HepG2 (cell line): ENCODE data around the genes TEX47 and STEAP2.

DNA sequence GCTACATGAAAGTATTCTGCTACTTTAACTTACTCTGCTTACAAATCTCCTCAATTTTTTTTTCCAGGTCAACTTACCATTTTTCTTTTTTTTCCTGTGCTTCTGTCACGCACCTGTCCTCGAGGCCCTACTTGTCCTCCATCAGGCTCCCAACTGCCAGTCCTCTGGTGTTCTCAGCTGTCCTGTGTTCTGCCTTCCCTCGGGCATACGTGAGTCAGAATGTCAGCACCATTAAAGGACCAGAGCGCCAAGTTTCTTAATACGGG lies at the start of gene TEX47:
Gene TEX47 (minus strand): TSS at position 175 of the 266 bp plus-strand sequence.
- RRBS, 2 experiments = no CpG with 5 or more reads among the region's 6 CpGs
CAGE:
- cytosol, long polyA minus RNA = no peak
- cytosol, long polyA plus RNA = no peak
- long polyA plus RNA = no peak
- nucleus, long polyA minus RNA = no peak
- nucleus, long polyA plus RNA = no peak

GRCh38 chr7:90118536-90119097 lies 35.7 kb upstream of the STEAP1 start:
- RRBS, 2 experiments = no CpG with 5 or more reads among the region's 40 CpGs
CAGE:
- cytosol, long polyA minus RNA = no peak
- cytosol, long polyA plus RNA = no peak
- long polyA plus RNA = no peak
- nucleus, long polyA minus RNA = no peak
- nucleus, long polyA plus RNA = no peak

DNA sequence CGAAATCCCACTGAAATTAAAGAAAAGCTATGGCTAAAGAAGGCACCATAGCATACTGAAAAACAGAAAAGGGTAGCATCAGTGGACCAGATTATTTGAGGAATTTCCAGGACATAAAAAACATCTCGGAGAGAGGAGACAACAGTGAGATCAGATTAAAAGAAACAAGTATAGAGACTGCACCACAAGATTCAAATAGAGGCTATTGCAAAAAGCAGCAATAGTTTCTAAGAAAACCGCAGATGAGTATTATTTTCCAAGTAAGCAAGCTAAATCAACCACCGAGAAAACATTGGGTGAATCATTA lies 18.7 kb downstream of the STEAP1 start:
- RRBS, 2 experiments = no CpG with 5 or more reads among the region's 4 CpGs
CAGE:
- cytosol, long polyA minus RNA = no peak
- cytosol, long polyA plus RNA = no peak
- long polyA plus RNA = no peak
- nucleus, long polyA minus RNA = no peak
- nucleus, long polyA plus RNA = no peak

- RRBS, 2 experiments = 1% methylated on average over 12 of the region's 77 CpGs
CAGE:
- cytosol, long polyA minus RNA = no peak
- cytosol, long polyA plus RNA = no peak
- long polyA plus RNA = start-site peak on the plus strand at chr7:90211704-90212040, 34 and 31 reads in 2 replicates
- nucleus, long polyA minus RNA = no peak
- nucleus, long polyA plus RNA = no peak
These were observed at the start of gene STEAP2 for GRCh38 chr7:90211437-90212509. TSS of gene STEAP2 (plus strand) at chr7:90211740.

GRCh38 chr7:90281947-90282444 lies 37.0 kb downstream of the CFAP69 start:
- RRBS, 2 experiments = no CpG with 5 or more reads among the region's 1 CpG
CAGE:
- cytosol, long polyA minus RNA = no peak
- cytosol, long polyA plus RNA = no peak
- long polyA plus RNA = no peak
- nucleus, long polyA minus RNA = no peak
- nucleus, long polyA plus RNA = no peak

DNA sequence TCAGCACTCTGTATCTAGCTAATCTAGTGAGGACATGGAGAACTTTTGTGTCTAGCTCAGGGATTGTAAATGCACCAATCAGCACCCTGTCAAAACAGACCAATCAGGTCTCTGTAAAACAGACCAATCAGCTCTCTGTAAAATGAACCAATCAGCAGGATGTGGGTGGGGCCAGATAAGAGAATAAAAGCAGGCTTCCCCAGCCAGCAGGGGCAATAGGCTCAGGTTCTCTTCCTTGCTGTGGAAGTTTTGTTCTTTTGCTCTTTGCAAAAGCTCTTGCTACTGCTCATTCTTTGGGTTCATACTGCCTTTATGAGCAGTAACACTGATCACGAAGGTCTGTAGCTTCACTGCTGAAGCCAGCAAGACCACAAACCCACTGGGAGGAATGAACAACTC lies 11.5 kb upstream of the GTPBP10 start:
- RRBS, 2 experiments = no CpG with 5 or more reads among the region's 1 CpG
CAGE:
- cytosol, long polyA minus RNA = no peak
- cytosol, long polyA plus RNA = no peak
- long polyA plus RNA = no peak
- nucleus, long polyA minus RNA = no peak
- nucleus, long polyA plus RNA = no peak

- RRBS, 2 experiments = no CpG with 5 or more reads among the region's 3 CpGs
CAGE:
- cytosol, long polyA minus RNA = no peak
- cytosol, long polyA plus RNA = no peak
- long polyA plus RNA = no peak
- nucleus, long polyA minus RNA = no peak
- nucleus, long polyA plus RNA = no peak
These were observed 6.0 kb upstream of the PTTG1IP2 start for GRCh38 chr7:90463462-90463773.

- RRBS, 2 experiments = no CpG with 5 or more reads among the region's 12 CpGs
CAGE:
- cytosol, long polyA minus RNA = no peak
- cytosol, long polyA plus RNA = no peak
- long polyA plus RNA = no peak
- nucleus, long polyA minus RNA = no peak
- nucleus, long polyA plus RNA = no peak
These were observed 1.3 kb upstream of the CDK14 start for GRCh38 chr7:90594688-90595423.

DNA sequence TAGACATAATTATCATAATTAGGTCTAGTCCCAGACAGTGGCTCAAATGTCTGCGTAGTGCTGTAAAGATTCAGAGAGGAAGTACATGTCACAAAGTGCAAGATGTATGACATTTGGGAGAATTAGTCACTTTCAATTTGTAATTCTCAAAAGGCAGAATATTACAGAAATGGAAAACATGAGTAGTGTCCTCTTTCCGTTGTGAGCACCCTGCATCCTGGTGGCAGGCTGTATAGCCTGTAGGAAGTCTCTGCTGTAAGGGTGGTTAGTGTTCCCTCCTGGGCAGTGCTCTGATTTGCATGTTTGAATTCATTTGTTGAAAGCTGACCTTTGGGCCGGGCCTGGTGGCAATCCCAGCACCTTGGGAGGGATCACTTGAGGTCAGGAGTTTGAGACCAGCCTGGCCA lies 17.0 kb downstream of the CDK14 start:
- RRBS, 2 experiments = no CpG with 5 or more reads among the region's 3 CpGs
CAGE:
- cytosol, long polyA minus RNA = no peak
- cytosol, long polyA plus RNA = no peak
- long polyA plus RNA = no peak
- nucleus, long polyA minus RNA = no peak
- nucleus, long polyA plus RNA = no peak

DNA sequence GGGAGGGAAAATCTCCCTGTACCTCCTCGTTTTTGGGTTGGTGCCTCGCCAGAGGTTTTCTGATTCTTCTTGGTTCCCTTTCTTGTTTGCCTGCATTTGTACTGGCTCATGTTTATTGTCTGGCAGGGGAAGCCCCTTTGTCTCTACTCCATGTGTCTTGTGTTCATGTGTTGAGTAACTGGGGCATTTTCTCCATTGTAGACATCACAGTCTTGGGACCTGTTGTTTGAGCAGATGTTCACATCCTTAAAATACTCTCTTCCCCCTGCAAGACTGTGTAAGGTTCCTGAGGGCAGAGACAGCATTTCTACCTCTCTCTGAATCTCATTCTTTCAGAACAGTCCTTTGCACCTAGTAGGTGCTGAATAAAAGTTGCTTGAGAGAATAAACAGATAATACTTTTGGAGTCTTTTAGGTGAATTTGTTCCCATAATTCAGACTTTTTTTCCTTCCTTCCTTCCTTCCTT lies 25.1 kb downstream of the CDK14 start:
- RRBS, 2 experiments = no CpG with 5 or more reads among the region's 2 CpGs
CAGE:
- cytosol, long polyA minus RNA = no peak
- cytosol, long polyA plus RNA = no peak
- long polyA plus RNA = no peak
- nucleus, long polyA minus RNA = no peak
- nucleus, long polyA plus RNA = no peak

DNA sequence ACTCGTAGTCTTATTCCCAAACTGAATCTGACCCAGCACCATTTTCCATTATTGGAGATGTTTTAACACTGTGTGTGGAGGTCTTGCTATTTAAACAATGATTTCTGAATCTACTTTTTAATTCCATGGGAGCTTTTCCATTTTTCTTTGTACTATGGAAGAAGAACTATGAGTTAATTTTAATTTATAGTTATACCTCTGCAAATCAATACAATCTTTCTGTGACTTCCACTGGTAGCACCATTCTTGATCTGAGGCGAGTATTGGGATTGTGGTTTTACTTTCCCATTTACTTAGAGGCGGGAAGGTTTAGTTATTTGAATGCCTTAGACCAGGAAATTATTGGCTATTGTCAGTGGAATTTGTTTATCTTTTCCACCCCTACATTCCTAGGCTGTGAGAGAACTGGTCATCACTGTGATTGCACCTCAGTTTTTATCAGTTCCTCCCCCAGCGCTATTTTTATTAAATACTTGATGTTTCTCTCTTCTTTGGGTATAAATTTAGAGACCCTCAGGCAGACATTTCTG lies 29.8 kb downstream of the CDK14 start:
- RRBS, 2 experiments = no CpG with 5 or more reads among the region's 4 CpGs
CAGE:
- cytosol, long polyA minus RNA = no peak
- cytosol, long polyA plus RNA = no peak
- long polyA plus RNA = no peak
- nucleus, long polyA minus RNA = no peak
- nucleus, long polyA plus RNA = no peak

DNA sequence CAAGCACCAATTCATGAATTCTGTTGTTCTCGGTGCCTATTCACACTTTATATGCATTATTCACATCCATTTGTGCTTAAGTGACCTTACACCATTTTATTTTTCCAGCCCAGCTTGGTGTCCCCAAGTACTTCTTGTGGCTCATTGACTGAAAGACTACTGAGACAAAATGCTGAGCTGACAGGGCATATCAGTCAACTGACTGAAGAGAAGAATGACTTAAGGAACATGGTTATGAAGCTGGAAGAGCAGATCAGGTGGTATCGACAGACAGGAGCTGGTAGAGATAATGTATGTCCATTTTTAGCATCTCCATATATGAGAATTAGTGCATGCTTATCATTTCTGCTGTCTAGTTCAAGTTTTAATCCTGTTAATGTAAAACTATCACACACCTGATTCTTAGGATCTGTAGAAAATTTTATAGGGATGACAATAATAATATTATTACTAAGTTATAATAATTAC lies 34.7 kb downstream of the CYP51A1 start:
- RRBS, 2 experiments = no CpG with 5 or more reads among the region's 2 CpGs
CAGE:
- cytosol, long polyA minus RNA = no peak
- cytosol, long polyA plus RNA = no peak
- long polyA plus RNA = no peak
- nucleus, long polyA minus RNA = no peak
- nucleus, long polyA plus RNA = no peak

DNA sequence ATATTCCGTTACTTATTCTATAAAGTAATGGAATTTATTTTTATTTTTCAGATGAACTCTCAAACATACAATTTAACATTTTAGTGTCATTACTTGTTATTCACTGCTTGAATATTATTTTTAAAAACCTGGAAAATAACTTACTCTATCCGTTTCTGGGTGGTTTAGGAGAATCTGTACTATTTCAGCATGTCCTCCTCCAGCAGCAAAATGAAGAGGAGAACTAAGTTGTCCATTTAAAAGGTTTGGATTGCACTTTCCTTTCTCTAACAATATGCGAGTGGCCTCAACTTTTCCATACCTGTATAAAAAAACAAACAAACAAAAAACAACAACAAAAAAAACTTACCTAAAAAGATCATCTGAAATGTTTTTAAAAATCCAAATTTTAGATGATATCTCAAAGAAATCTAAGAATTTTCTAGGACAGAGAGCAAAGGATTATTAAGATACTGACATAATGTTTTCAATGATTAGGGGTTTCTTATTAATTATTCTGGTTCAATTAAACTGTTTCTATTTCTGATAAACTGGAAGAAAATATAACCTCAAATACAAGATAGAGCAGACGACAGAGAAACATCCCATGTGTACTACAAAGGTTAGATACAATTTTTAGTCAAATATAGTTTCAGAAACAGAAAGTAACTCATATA lies 19.2 kb downstream of the KRIT1 start:
- RRBS, 2 experiments = no CpG with 5 or more reads among the region's 4 CpGs
CAGE:
- cytosol, long polyA minus RNA = no peak
- cytosol, long polyA plus RNA = no peak
- long polyA plus RNA = no peak
- nucleus, long polyA minus RNA = no peak
- nucleus, long polyA plus RNA = no peak

GRCh38 chr7:92246969-92247332 lies 1.2 kb downstream of the ANKIB1 start:
- RRBS, 2 experiments = no CpG with 5 or more reads among the region's 6 CpGs
CAGE:
- cytosol, long polyA minus RNA = no peak
- cytosol, long polyA plus RNA = no peak
- long polyA plus RNA = no peak
- nucleus, long polyA minus RNA = no peak
- nucleus, long polyA plus RNA = no peak

GRCh38 chr7:92264957-92266147 lies 19.6 kb downstream of the ANKIB1 start:
- RRBS, 2 experiments = no CpG with 5 or more reads among the region's 7 CpGs
CAGE:
- cytosol, long polyA minus RNA = no peak
- cytosol, long polyA plus RNA = no peak
- long polyA plus RNA = no peak
- nucleus, long polyA minus RNA = no peak
- nucleus, long polyA plus RNA = no peak

DNA sequence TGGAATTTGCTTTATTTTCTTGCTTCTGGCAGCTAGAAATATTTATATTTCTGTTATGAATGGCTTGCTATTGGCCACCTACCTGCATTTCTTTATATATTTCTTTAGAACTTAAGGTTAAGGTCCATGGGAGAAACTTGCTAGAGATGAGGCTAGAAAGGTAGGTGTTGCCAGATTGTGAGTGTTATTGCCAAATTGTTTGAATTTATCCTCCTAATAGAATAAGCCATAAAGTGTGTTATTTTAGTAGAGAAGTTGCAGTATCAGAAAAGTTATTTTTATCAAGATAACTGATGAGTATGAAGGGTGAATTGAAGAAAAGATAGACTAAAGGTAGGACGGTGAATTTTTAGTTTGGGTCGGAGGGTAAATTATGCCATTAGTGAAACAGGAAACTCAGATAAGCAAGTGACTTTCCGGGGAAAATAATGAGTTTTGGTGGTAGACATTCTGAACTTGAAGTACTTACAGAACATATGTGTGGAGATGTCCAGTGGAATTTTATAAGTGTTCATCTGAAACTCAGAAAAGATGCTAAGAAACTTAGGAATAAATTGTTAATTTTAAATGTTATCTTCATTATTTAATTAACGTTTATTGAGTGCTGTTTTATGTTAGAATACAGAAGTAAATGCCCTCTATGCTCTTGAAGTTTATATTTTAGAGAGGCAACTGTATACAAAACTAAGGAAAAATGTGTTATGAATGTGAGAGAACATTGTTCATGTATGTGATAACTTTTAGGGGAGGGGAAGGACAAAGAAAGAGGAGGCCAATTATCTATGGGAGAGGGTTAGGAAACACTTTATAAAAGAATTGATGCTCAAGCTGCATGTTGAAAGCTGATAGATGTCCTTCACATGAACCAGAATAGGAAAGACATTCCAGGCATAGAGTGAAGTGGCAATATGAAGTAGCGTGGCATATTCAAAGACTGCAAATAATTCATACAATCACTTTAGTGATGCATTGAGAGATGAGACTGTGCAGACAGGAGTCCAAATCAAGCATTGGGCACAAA lies 82.5 kb upstream of the GATAD1 start:
- RRBS, 2 experiments = no CpG with 5 or more reads among the region's 5 CpGs
CAGE:
- cytosol, long polyA minus RNA = no peak
- cytosol, long polyA plus RNA = no peak
- long polyA plus RNA = no peak
- nucleus, long polyA minus RNA = no peak
- nucleus, long polyA plus RNA = start-site peak on the plus strand centred at position 86 of the sequence, 706 bp wide, 19 and 20 reads in 2 replicates

DNA sequence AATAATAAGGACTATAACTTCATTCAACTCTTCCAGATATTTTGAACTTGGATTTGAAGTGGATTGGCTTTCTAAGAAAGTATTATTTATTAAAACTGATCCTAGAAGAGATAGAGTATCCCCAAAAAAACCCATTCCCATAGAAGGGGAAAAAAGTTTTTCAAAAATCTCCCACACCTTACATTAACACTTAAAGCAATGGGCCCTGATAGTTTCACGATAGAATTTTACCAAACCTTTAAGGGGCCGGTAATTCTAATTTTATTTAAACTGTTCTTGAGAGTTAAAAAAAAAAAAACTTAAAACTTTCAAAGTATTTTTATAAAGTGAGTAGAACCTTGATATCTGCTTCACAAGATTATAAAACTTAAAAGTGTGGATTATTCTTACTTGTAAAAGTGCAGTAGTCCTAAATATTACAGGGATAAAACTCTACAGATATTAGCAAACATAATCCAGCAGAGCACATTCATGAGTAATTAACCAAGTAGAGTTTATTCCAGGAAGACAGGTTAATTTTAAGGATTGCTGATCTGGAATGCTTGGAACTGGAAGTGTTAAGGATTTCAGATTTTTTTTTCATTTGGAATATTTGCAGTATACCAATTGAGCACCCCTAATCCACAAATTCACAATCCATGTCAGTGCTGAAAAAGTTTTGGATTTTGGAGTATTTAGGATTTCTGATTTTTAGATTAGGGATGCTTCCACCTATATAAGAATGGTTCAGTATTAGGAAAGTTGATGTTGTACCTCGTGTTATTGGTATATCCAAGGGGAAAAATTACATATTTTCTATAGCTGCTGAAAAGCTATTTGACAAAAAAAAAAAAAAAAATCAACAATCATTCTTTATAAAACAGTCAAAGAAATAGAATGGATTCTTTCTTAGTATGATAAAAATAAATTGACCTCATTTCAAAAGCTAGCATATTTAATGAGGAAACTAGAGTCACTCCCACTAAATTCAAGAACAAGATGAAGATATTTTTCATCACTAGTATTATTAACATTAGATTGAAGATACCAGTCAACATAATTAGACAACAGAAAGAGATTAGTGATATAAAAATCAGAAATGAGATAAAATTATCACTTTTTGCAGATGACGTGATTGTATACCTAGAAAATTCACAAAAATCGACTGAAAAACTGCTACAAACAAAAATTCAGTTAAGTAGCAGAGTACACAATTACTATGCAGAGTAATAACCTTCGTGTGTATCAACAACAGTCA lies 69.2 kb upstream of the GATAD1 start:
- RRBS, 2 experiments = no CpG with 5 or more reads among the region's 6 CpGs
CAGE:
- cytosol, long polyA minus RNA = no peak
- cytosol, long polyA plus RNA = no peak
- long polyA plus RNA = no peak
- nucleus, long polyA minus RNA = start-site peak on the plus strand centred at position 247 of the sequence, 73 bp wide, 33 reads; start-site peak on the plus strand centred at position 767 of the sequence, 17 bp wide, 15 reads
- nucleus, long polyA plus RNA = no peak

CAGE:
- cytosol, long polyA minus RNA = no peak
- cytosol, long polyA plus RNA = no peak
- long polyA plus RNA = no peak
- nucleus, long polyA minus RNA = no peak
- nucleus, long polyA plus RNA = no peak
These were observed 3.8 kb downstream of the FAM133B start for GRCh38 chr7:92586510-92586724.

DNA sequence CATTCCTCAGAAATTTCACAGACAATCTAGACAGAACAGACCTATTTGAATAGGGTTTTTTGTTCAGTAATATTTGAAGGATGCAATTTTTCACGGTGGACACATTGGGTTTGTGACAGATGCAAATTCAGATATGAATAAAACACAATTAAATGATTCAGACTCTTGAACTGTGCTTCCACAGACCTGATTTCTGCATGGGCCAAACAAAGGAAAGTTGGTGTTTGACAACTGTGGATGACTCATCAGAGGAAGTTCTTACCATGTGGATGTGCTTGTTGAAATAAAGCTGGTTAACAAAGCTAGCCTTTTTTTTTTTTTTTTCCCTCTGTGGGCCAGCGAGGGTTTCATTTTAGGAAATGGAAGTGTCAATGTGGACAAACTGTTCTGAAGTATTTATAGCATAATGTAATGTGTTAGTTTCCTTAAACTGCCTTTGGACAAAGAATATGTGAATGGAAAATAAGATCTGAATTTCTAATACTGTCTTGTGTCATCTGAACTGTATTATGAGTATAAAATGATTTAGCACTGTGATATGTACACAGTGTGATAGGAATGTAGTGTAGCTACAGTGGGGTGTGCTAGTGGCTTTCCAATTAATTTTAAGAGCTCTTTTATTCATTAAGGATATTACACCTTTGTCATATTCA lies 43.3 kb upstream of the FAM133B start:
- RRBS, 2 experiments = no CpG with 5 or more reads among the region's 2 CpGs
CAGE:
- cytosol, long polyA minus RNA = no peak
- cytosol, long polyA plus RNA = no peak
- long polyA plus RNA = no peak
- nucleus, long polyA minus RNA = no peak
- nucleus, long polyA plus RNA = no peak

DNA sequence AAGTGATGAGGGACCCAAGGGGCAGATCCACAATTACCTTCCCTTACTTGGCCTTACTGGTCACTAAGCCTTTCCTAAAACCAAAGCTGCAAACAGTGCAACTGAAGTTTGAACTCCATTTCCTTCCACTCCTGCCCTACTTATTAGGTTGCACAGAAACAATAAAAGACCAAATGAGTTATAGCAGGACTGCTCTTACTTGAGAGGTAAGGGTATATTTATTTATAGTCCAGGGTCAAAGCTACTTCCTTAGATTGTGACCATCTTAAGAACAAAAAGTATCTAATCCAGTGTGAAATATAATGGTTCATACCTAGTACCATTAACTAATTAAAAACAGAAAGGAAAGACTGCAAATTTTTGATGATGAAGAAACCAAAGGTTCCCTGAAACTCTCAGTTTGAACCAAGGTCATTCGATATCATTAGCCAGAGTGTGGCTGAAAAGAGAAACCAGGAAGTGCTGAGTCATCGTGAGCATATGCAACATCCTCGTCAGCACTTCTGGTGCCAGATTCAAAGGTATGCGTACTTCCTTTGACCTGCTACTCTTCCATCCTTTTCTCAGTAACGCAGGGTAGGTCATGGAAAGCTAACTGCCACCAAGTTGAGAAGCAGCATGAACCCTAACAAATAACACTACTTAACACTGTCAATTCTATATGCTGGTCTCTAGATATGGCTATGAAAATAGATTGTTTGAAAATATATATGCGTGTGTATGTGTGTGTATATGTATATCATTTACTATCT lies 26.8 kb downstream of the CDK6 start:
- RRBS, 2 experiments = no CpG with 5 or more reads among the region's 6 CpGs
CAGE:
- cytosol, long polyA minus RNA = no peak
- cytosol, long polyA plus RNA = no peak
- long polyA plus RNA = no peak
- nucleus, long polyA minus RNA = no peak
- nucleus, long polyA plus RNA = no peak